Colon Carcinoma Metastatic in the Brain (tissue), 2 donors: ENCODE results near the genes LRRK1, SELENOS, TARS3 and OR4F6.

DNA sequence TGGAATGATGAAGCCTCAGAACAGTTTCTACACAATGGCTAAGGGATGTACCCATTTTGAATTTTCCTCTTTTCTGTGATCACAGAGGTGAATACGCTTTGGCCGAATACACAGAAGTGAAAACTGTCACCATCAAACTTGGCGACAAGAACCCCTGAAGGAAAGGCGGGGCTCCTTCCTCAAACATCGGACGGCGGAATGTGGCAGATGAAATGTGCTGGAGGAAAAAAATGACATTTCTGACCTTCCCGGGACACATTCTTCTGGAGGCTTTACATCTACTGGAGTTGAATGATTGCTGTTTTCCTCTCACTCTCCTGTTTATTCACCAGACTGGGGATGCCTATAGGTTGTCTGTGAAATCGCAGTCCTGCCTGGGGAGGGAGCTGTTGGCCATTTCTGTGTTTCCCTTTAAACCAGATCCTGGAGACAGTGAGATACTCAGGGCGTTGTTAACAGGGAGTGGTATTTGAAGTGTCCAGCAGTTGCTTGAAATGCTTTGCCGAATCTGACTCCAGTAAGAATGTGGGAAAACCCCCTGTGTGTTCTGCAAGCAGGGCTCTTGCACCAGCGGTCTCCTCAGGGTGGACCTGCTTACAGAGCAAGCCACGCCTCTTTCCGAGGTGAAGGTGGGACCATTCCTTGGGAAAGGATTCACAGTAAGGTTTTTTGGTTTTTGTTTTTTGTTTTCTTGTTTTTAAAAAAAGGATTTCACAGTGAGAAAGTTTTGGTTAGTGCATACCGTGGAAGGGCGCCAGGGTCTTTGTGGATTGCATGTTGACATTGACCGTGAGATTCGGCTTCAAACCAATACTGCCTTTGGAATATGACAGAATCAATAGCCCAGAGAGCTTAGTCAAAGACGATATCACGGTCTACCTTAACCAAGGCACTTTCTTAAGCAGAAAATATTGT is 4.3 kb upstream of the LRRK1 start:
- PRO-cap, 2 experiments, result no peak in any of the 2 experiments

GRCh38 chr15:100918757-100919656 is at the start of gene LRRK1:
TSS of gene LRRK1 (plus strand) at chr15:100919357.
- PRO-cap, 2 experiments, result peak in 2 of 2 experiments; most common plus-strand start chr15:100919031 (in 2); most common minus-strand start chr15:100919069 (in 1)

- PRO-cap, 2 experiments, result no peak in any of the 2 experiments
These were observed 148.6 kb downstream of the LRRK1 start for GRCh38 chr15:101067732-101068133.

- PRO-cap, 2 experiments, result peak in 1 of 2 experiments; most common plus-strand start chr15:101168364 (in 1); most common minus-strand start chr15:101168205 (in 1)
These were observed 83.9 kb downstream of the CHSY1 start for GRCh38 chr15:101167574-101168652.

DNA sequence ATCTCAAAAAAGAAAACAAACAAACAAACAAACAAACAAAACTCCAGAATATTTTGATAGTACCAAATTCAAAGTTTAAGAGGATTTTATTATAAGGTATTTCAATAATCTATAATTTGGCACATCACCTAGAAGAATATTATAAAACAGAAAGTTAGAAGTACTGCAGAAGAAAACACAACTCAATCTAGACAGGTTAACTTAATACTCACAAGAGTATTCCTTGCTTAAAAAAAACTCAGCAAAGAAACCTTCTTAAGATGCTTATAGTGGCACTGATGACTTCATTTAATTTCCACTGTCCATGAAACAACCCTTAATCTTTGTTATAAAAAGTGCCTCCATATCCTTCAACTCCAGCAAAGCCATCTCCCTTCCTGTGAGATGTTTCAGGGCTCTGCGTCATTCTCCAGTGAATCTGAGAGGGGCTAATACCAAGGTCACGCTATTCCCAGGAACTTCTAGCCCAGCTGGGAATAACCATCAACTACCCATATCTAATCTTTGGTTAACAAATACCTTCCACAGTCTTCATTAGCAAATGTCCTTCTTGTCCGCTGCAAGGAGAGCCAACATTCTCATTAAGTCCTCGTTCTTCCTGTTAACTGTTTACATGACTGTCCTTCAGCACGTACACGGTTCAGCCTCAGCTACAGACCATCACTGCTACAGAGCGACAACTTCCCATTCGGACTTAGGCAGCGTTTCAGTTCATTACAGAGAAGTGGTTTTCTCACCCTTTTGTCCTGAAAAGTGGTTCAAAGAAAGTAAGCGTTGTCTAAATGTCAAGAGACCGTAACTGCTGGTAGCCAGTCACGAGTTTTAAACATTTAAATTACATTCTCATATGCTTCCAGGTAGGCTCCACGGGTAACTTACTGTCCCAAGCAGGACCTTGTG is 64.1 kb downstream of the CHSY1 start:
- PRO-cap, 2 experiments, result no peak in any of the 2 experiments

- PRO-cap, 2 experiments, result no peak in any of the 2 experiments
These were observed 62.9 kb downstream of the CHSY1 start for GRCh38 chr15:101188601-101189688.

DNA sequence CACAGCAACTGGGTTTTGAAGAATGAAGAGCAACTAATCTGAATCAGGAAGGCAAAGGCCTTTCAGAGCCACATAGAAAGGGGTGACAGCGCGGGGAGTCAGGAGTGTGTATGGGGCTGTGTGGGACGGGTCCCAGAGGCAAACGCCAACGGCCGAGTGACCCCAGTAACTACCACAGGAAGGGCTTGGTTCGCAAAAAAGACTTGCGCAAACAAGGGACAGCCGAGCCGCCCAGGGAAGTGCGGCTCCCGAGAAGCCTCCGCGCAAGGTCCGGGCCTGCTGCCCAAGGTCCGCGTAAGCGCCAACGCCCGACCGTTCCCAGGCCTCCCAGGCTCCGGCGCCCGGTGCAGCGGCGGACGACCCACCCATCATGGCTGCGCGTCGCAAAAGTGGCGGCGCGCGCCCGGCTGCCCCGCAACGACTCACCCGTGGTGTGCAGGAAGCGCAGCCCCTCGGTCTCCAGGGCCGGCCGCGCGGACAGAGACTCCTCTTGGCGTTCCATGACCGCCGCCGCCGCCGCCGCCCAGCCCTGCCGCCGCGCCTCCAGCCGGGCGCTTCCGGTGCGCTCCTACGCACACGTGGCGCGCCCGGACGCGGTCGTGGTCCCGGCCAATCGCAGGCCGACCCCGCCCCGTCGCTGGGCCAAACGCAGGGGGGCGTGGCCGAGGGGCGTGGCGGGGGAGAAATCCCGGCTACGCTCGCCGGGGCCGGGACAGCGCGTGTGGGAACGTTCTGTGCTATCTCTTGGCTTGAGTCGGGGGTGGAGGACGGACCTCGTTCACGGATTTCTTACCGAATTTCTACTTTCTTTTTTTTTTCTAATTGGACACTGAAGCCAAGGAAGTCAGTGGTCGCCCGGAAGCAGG is at the start of gene SELENOS:
Gene SELENOS, minus strand, starts transcription at position 570 of the 866 bp plus-strand sequence.
- PRO-cap, 2 experiments, result peak in 2 of 2 experiments; most common plus-strand start position 710 of the sequence (in 2); most common minus-strand start position 531 of the sequence (in 2)

- PRO-cap, 2 experiments, result no peak in any of the 2 experiments
These were observed 38.9 kb upstream of the SNRPA1 start for GRCh38 chr15:101333982-101334340.

- PRO-cap, 2 experiments, result no peak in any of the 2 experiments
These were observed 73.7 kb upstream of the SNRPA1 start for GRCh38 chr15:101368754-101369185.

- PRO-cap, 2 experiments, result peak in 1 of 2 experiments; most common plus-strand start chr15:101499446 (in 1)
These were observed 9.7 kb upstream of the PCSK6 start for GRCh38 chr15:101499172-101499658.

GRCh38 chr15:101568926-101569401 is 79.5 kb upstream of the PCSK6 start:
- PRO-cap, 2 experiments, result peak in 1 of 2 experiments; most common plus-strand start chr15:101569102 (in 1)

GRCh38 chr15:101657925-101658425 is 5.8 kb upstream of the TM2D3 start:
- PRO-cap, 2 experiments, result no peak in any of the 2 experiments

DNA sequence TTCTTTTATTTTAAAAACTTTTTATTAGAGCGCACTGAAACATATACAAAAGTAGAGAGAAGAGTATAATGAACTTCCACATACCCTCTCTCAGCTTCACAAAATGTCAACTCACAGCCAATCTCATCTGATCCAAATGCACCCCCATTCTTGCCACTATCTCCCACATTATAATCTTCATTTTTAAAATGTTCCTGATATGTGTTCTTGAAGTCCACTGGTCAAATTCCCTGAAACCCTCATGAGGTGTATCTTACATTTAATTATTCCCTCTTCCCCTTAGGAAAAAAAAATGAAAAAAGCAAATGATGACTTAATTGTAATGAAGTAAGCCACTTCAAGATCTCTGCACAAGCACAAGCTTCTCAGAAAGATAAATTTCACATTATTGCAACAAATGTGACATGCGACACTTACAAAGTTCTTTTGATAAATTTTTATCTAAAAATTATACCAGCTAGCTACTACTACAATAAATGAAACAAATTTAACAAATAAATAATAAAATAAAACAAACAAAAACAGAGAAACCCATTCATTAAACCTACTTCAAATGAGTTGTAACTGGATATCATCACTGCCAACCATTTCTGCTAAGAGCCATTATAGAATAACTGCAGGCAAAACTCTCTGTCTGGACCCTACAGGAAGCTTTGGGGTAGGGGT is 9.9 kb upstream of the TM2D3 start:
- PRO-cap, 2 experiments, result no peak in any of the 2 experiments

- PRO-cap, 2 experiments, result peak in 2 of 2 experiments; most common plus-strand start chr15:101724176 (in 2); most common minus-strand start chr15:101724077 (in 1)
These were observed at the start of gene TARS3 for GRCh38 chr15:101723754-101724953. TSS of gene TARS3 (minus strand) at chr15:101724473.

DNA sequence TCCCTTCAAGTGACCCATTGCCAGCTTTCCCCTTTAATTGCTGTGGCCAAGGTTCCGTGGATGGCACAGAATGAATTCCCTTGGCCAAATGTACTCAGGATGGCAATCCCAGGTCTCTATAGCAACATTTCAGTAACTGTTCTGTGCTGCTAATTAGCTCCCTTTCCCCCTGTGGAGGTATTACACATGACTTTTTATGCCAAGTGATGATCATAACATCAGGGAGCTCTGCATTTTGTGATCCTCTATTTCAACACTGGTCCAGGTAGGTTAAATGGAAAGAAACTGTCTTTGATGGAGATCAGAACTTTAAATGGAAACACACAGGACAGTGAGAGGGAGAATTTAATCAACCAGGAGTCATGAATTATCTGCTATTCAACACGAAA is at the start of gene OR4F6:
Gene OR4F6, plus strand, starts transcription at position 229 of the 389 bp plus-strand sequence.
- PRO-cap, 2 experiments, result no peak in any of the 2 experiments